Hepatocyte (in vitro differentiated cells and primary cell): Measurements from ENCODE around the genes COMMD10 and SEMA6A.

DNA sequence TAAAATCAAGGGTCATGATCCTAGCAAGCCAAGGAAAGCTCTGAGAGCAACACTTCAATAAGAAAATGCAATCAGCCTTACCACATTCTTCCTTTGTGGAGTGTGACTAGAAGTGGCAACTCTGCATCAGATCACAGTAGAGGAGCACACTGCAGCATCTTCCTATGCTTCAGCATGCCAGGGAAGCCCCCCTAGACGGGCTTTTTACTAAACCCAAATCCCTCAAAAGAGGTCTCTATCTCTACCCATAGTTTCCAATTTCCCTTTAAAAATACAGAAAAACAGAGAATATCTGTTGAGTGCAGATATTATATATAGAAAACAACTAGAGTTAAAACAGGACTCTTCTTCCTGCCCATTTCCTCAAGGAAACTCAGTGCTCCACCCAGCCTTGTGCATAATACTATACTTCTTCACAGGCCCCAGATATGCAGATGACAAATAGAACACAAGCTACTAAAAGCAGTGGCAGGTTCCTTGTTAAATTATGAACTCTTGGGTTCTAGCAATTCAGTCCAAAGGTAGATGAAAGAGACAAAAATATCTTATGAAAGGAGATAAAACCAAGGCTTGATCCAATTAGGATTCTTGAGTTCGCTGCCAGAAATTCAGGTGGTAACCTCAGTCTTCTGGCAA, 200.3 kb downstream of the TSSK1B start:
- RAMPAGE, long total RNA = no peak
- RRBS = no CpG with 5 or more reads among the region's 2 CpGs

DNA sequence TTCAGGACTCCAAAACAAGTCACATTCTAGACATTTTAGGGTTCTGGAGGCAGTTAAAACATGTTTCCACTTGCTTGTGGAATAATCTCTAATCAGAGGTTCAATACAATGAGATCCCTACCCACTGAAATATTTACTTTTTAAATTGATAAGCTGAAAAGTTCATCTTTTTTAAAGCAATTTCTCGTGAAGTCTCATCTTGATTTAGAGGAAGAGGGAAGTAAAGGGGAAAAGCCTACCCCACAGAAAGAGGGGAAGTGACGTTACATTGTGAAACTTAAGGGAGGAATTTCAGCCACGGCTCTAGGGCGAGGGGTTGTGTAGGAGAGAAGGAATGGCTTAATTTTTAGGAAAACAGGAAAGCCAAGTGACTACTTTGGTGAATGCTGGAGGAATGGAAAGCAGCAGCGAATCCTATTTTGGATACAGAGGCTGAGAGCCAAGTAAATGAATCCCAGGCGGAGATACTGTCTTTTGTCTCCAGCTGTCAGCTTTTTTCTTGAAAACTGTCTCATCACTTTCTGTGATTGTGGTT, 188.6 kb downstream of the TSSK1B start:
- RAMPAGE, long total RNA = no peak
- RRBS = no CpG with 5 or more reads among the region's 6 CpGs

DNA sequence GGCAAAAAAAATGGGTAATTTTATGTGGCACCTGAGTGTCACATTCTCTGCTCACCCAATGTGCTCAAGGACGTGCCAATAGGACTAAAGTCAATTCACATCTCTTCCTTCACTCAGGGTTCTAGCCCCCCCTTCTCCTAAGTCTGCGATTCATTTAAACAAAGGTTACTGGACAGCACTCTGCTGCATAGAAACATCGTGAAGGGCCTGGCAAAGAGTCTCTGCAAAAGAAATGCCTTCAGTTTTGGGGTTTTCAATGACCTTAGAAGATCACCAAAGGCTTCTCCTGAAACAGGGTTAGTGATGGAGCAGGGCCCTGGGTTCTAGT, 142.2 kb downstream of the TSSK1B start:
- RAMPAGE, long total RNA = no peak
- RRBS = no CpG with 5 or more reads among the region's 3 CpGs

- RAMPAGE, long total RNA = no peak
- RRBS = no CpG with 5 or more reads among the region's 60 CpGs
Observed at GRCh38 chr5:114362712-114363268, 920 bp downstream of the KCNN2 start.

DNA sequence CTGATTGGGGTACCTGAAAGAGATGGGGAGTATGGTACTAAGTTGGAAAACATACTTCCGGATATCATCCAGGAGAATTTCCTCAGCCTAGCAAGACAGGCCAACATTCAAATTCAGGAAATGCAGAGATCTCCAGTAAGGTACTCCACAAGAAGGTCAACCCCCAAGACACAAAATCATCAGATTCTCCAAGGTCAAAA, 116.4 kb downstream of the KCNN2 start:
- RAMPAGE, long total RNA = no peak
- RRBS = no CpG with 5 or more reads among the region's 1 CpG

- RAMPAGE, long total RNA = no peak
- RRBS = no CpG with 5 or more reads among the region's 5 CpGs
Observed at GRCh38 chr5:115208483-115209663, 39.2 kb upstream of the TRIM36 start.

- RAMPAGE, long total RNA = no peak
Observed at GRCh38 chr5:115392746-115393143, 96.3 kb upstream of the CCDC112 start.

DNA sequence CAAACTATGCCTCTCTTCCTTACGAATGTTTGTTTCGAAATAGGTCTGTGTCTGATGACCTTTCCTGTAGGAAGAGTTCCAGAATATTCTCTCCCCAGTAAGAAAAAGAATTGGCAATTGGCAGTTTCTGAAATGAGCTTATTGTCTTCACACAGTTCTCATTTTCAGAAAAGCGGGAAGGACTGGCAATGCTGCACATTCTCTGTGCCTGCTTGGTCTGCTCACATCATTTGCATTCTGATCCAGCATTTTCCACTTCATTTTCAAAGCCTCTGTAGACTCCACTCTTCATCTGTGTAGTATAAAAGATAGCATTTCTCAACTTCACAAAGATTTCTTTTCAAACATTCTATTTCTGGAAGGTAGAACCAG, 120.6 kb upstream of the CCDC112 start:
- RAMPAGE, long total RNA = no peak
- RRBS = no CpG with 5 or more reads among the region's 3 CpGs

GRCh38 chr5:115455224-115455617, 89.4 kb downstream of the FEM1C start:
- RAMPAGE, long total RNA = no peak
- RRBS = no CpG with 5 or more reads among the region's 6 CpGs

DNA sequence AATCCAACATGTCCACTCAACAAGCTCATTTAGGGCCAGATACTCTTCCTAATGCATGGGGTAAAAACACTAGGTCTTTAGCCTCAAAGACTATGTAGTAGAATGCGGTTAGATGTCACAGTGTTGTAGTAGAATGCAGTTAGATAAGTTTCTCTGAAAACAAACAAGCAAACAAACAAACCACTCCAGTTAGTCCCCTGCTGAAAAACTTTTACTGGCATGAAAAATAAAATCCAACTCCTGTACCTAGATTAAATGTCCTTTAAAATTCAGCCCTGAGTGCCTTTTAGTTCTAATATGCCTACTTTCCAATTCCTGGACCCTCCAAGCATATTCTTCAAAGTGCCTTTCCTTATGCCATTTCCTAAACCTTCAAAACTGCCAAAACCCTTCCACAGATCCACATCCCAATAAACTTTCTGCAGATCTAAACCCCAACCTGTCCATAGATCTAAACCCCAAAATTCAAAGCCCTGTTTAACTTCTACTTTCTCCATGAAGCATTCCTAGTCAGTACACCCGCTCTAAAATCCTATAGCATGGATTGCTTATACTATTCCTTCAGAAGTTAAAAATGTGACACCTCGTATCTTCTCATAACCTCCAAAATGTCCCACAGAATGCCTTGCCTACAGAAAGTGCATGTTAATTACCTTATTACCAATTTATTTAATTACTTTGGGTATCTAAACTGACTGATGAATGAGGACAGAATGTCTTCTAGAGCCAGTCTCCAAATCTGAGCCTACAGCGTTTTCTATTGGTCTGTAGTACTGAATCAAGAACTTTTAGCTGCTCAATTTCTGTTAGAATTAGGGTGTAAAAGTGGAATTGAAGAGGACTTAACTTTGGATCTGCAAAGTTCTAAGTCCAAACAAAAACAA, 5.9 kb downstream of the FEM1C start:
- RAMPAGE, long total RNA = no peak
- RRBS = no CpG with 5 or more reads among the region's 4 CpGs

DNA sequence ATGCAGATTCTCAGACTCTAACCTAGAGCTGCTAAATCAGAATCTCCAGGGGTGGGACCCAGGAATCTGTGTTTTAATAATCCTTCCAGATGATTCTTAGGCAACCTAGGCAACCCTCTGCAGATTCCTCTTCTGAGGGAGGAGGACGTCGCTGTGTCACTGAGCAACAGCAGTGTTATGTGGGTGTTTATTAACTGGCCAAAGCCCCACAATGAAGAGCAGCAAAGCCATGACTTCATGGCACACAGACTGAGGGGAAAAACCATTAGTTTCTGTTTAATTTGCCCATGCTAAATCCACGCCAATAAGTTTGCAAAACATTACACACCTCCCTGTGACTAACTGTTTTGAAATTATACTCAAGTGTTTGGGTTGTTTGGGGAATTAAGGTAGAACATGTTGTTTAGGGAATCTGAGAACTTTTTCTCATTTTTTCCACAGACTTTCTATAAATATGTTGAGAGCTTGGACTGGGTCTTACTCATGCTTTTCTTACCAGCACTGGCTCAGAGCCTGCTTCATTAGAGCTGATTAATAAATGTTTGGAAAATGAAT, 83.8 kb upstream of the TMED7 start:
- RAMPAGE, long total RNA = no peak
- RRBS = no CpG with 5 or more reads among the region's 3 CpGs

DNA sequence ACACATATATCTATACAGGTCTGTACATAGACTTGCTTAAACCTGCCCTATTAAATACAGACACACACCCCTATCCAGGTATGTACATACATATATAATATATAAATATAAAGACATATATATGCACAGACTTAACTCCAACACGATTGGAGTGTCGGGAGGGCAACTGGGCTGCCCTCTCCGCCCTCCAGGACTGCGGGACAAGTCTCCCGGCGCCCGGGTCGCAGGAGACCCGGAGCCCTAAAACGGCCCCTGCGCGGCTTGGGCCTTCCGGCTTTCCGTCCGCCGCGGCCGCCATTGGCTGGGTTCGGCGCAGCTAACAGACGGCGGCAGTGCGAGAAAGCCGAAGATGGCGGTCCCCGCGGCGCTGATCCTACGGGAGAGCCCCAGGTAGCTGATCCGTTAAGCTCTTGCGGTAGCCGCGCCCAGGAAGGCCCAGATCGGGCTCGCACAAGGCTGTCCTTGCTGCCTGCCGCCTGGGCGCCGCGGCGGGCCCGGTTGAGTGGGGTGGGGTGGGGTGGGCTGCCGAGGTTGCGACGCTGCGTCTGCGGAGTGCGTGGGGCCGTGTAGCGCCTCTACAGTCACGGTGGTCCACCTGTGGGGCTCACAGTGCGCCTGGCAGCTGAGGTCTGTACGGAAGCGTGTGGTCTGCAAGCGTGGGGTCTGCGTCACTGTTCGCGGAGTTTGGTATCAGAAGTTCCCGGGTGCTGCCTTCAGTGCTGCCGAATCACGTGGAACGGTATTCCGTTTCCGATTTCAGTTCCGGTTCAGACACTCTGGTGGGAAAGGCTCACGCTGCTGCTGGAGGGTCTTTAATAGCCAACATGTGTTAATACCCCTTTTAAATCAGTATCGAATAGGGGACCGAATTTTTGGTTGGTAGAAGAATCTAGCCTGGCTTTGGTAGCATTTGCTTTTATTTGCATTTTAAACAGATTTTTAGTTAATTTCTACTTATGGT, at the start of gene COMMD10:
COMMD10 (plus strand) TSS at position 322 of the 961 bp plus-strand sequence.
- RAMPAGE, long total RNA = no peak
- RRBS = 3% methylated on average over 12 of the region's 67 CpGs

GRCh38 chr5:116193720-116194251, 109.0 kb downstream of the COMMD10 start:
- RAMPAGE, long total RNA = no peak
- RRBS = no CpG with 5 or more reads among the region's 1 CpG

DNA sequence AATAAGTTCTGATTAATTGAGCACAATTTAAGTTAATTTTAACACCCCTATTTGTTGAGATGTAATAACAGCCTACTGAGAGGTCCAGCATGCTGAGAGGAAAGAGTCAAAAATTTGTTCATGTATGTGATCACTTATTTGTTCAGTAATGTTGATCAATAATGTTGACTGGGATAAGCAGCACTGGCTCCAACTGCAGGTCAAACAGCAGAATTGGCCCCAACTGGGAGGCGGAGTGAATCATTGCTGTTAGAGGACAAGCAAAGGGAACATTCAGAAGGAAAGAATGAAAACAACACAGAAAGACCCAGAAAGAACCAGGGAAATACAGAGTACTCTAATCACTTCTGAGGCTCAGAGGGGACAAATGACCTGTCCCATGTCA, 221.1 kb downstream of the COMMD10 start:
- RAMPAGE, long total RNA = no peak
- RRBS = no CpG with 5 or more reads among the region's 1 CpG

- RAMPAGE, long total RNA = no peak
- RRBS = no CpG with 5 or more reads among the region's 4 CpGs
Observed at GRCh38 chr5:116343925-116344296, 230.7 kb downstream of the SEMA6A start.

GRCh38 chr5:116542626-116543092, 32.0 kb downstream of the SEMA6A start:
- RAMPAGE, long total RNA = no peak
- RRBS = no CpG with 5 or more reads among the region's 3 CpGs

DNA sequence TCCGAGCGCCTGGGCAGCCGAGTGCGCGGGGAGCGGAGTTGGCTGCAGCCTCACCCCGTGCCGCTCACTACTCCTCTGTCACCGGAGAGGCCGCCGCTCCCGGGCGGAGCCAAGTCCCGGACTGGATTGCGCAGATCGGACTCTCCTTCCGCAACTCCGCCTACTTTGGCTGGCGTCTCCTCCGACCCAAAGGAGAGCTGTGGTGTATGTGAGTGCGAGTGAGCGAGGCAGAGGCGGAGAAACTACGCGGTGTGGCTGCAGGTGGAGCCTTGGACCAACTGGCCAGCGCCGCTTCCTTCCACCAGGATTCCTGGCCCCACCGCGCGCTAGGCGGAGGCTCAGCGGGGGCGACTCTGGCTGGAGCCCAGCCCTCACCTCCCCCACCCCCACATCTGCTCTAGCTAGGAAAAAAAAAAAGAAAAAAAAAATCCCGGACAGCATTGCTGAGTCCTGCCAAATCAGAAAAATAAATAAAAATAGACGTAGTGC, at the start of gene SEMA6A:
SEMA6A (minus strand) TSS at position 77 of the 489 bp plus-strand sequence.
- RAMPAGE, long total RNA = no peak
- RRBS = 0% methylated on average over 4 of the region's 35 CpGs

GRCh38 chr5:116626117-116626987, 51.7 kb upstream of the SEMA6A start:
- RAMPAGE, long total RNA = no peak
- RRBS = no CpG with 5 or more reads among the region's 16 CpGs

- RAMPAGE, long total RNA = no peak
- RRBS = no CpG with 5 or more reads among the region's 5 CpGs
Observed at GRCh38 chr5:116817921-116818214, 243.2 kb upstream of the SEMA6A start.

- RAMPAGE, long total RNA = no peak
- RRBS = no CpG with 5 or more reads among the region's 7 CpGs
Observed at GRCh38 chr5:117343682-117343977, 769.0 kb upstream of the SEMA6A start.